Subcutaneous adipose tissue (tissue), 3 donors: ENCODE data around the gene KBTBD7.

DNA sequence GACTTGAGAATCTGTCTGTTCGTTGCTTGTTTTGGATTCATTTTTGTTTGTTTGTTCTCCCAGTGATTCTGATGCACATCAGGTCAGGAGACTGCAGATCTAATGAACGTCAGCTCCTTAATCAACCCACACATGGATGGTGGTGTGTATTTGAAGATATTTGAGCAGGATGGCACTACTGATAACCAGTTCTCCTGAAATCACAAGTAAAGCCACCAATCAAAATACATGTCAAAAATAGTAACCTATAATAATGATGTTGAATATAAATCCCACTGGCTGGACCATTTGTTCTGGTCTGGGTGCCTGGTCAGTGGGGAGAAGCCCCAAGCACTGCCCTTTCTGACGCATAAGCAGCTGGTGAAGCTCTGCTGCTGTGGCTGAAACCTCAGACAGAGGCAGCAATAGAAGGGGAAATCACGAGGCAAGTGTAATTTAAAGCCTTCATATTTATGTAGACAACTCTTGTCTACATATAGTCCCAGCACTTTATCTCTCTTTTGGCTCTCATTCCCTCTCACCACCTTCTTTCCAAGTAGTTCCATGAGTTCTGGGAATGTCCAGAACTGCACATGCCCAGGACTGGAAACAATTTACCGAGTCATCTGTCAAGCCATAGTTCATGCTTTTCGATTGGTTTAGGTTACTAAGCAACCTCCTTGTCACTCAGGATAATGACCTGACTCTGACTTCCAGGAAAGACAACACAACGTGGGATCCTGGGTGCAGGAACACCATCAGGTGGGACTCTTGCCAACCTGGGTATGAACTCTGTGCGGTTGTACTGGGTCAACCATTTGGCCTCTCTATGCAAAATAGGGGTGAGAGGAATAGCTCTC lies 322.2 kb downstream of the FOXO1 start:
- PRO-cap, result no peak
- RAMPAGE, long total RNA, 3 experiments, result no peak in any of the 3 experiments

DNA sequence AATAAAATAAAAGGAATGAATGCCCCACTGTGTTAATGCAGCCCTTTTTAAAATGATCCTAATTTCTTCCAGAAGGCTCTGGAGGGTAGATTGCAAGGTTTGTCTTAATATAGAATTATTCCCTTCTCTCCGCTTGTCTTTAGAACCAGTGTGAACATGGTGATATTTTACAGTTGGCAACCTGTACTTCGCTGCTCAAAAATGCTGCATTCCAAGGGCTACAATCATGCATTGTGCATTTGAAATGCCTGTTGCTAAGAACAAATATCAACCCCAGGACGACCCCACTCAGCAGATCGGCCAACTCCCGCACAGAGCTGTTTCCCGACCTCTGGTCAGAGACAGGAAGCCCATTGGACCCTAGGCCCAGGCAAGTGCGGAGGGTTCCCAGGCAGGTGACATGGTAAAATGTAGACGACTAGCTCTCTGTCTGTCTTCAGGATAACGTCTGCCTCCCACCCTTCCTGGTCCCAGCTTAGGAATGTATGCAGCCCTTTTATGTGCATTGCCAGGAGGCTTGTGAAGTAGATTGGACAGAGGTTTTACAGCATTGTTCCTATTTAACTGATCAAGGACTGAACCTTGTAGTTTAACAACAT lies 263.5 kb downstream of the FOXO1 start:
- PRO-cap, result no peak
- RAMPAGE, long total RNA, 3 experiments, result no peak in any of the 3 experiments

DNA sequence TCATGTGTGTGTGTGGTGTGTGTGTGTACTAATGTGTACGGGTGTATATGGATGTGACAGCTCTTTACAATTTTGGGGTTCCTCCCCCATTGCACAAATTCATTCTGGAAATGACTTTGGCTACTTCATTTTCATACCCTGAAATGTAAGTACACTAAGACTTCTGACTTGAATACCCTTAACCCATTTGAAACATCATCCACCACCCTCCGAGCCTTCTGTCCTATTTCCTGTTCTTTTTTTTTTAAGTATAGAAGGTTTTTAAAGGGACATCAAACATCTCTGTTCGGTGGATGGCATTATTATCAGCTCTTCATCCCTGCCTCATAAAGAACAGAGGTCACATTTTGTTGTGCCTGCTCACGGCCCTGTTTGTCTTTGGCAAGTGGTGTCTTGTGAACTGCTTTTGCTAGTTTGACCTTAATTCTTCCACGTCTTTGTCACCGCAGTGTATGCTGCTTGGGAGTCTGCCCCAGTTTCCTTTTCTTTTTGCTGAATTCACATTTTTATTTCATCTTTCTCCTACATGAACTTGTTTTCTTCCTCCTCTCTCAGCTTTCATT lies 228.3 kb downstream of the FOXO1 start:
- PRO-cap, result no peak
- RAMPAGE, long total RNA, 3 experiments, result no peak in any of the 3 experiments

DNA sequence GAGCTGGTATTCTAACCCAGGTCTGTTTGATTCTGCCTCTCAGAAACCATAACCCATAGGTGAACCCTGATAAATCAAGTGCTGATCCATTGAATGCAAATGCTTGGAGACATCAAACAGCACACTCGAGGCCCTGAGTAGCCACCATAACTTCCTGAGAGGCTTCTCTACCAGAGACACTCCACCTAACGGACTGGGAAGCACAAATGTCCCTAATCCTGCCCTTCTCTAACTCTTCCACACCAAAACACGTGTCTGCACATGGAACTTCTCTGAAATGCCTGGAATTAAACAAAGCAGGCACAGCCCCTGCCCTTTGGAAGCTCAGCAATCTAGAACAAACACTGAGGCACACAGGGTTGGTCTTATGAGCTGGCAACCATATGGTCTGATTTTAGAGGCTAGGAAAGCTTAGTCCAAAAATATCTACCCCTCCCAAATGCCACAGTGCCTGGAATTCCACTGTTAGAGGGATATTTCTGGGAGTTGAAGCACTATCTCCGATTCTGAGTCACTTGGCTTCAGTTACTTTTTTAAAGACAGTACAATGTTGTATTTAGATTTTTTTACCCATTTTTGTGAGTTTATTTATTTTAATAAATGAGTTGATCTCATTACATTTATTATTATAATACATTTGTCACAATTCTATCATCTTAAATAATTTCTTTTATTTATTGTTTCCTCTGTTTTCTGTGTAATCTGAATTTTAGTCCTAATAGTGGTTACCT lies 189.8 kb downstream of the FOXO1 start:
- PRO-cap, result no peak
- RAMPAGE, long total RNA, 3 experiments, result start-site peak on the minus strand in 1 of 3 experiments, centred at position 510 of the sequence, 5 reads per replicate

GRCh38 chr13:40582370-40583194 lies 83.9 kb downstream of the FOXO1 start:
- PRO-cap, result no peak
- RAMPAGE, long total RNA, 3 experiments, result start-site peak on the minus strand in 1 of 3 experiments, at chr13:40582713-40582965 at its widest, 34 reads per replicate

- PRO-cap, result no peak
- RAMPAGE, long total RNA, 3 experiments, result no peak in any of the 3 experiments
Measured at GRCh38 chr13:40592027-40592598, 74.3 kb downstream of the FOXO1 start.

GRCh38 chr13:40610361-40610906 lies 56.0 kb downstream of the FOXO1 start:
- PRO-cap, result unidirectional peak, minus-strand start at chr13:40610484
- RAMPAGE, long total RNA, 3 experiments, result no peak in any of the 3 experiments

DNA sequence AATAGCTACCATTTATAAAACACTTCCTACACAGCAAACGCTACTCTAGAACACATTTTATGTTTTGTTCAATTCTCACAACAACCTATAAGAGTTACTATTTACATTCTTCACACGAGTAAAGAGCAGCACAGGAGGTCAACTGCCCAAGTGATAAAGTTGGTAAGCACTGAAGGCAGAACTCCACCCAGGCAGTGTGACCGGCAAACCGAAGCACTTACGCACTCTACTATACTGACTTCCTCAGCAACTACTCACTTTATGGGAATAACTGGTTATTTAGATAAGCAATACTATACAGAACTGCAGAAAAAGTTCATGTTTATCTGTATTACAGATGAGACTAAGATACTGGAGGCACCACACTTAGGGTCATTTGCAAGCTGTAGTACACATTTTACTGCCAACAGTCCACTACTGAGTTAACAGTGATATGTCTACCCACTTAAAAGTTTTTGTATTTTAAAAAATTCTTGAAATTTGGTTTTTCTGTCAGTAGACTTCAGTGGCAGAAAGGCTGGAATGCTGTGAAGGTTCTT lies 28.8 kb downstream of the FOXO1 start:
- PRO-cap, result no peak
- RAMPAGE, long total RNA, 3 experiments, result no peak in any of the 3 experiments

- PRO-cap, result no peak
- RAMPAGE, long total RNA, 3 experiments, result no peak in any of the 3 experiments
Measured at GRCh38 chr13:40649034-40649865, 17.2 kb downstream of the FOXO1 start.

DNA sequence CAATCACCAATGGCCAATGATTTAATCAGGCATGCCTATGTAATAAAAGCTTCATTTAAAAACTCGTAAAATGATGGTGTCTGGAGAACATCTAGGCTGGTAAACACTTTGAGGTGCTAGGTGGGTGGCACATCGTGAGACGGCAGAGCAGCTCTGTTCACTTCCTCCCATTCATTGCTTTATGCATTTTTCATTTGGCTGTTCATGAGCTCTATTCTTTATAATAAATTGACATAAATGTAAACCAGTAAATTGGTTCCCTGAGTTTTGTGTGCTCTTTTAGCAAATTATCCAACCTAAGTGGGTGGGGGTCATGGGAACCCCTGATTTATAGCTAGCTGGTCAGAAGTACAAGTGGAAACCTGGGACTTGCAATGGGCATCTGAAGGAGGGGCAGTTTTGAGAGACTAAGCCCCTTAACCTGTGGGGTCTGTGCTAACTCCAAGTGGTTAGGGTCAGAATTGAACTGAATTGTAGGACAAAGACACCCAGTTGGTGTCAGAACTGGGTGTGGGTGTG lies 90.0 kb downstream of the ELF1 start:
- PRO-cap, result no peak
- RAMPAGE, long total RNA, 3 experiments, result no peak in any of the 3 experiments

GRCh38 chr13:40940852-40941516 lies 78.1 kb downstream of the ELF1 start:
- PRO-cap, result no peak
- RAMPAGE, long total RNA, 3 experiments, result no peak in any of the 3 experiments

- PRO-cap, result no peak
- RAMPAGE, long total RNA, 3 experiments, result no peak in any of the 3 experiments
Measured at GRCh38 chr13:40946174-40947052, 72.7 kb downstream of the ELF1 start.

- PRO-cap, result no peak
- RAMPAGE, long total RNA, 3 experiments, result no peak in any of the 3 experiments
Measured at GRCh38 chr13:40952511-40953053, 66.5 kb downstream of the ELF1 start.

DNA sequence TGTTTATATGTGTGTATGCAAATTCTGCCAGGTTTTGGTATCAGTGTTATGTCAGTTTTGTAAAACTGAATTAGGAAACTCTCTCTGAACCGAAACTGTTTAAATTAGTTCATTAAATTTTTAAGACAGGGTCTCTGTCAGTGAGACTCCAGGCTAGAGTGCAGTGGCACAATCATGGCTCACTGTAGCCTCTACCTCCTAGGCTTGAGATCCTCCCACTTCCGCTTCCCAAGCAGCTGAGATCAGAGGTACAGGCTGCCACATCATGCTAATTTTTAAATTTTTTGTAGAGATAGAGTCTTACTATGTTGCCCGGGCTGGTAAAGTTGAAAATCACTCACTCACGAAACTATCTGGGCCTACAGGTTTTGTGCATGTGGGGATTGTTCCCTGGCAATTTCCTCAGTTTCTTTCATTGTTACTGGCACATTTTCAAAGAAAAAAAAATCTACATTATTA lies 49.5 kb downstream of the ELF1 start:
- PRO-cap, result no peak
- RAMPAGE, long total RNA, 3 experiments, result no peak in any of the 3 experiments

DNA sequence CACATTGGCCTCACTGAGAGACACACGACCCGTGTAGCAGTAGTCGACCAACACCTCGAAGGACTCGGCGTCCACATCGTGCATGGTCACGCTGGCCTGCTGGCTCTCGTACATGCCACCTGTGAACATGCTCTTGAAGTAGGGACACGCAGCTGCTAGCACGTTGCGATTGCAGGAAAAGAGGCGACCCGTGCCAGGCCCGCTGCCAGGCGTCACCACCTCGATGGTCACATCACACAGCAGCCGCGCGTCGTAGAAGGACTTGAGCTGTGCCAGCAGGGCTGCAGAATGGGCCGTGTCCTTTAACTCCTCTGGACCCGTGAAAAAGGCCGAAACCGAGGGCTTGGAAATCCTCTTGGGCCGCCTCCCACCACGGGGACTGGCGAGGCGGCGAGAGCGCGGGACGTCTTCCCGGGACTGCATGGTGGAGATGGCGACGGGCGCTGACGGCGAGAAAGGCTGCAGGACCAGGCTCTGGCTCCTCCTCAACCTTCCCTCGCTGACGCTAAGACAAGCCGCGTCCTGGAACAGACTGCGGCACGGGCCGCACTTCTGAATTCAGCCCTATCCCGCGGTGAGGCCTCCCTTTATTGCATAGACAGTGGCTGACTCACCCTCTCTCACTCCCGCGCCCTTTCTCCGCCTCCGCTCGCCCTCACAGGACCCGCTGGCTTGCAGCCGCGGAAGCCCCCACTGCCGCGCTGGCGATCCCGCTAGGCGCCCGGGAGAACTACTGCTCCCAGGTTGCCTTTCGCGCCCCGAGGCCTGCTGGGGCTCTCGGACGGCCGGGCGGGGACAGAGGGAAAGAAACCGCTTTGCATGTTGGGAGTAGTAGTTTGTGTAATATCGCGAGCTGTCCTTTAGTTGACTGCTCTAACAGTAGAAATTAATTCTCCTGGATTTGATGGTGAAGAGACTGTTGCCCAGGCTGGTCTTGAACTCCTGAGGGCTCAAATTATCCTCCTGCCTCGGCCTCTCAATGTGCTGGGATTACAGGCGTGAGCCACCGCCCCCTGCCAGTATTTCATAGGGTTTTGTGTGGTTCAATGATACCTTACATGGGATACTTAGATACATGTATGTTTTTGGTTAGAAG lies at the start of gene KBTBD7:
Gene KBTBD7 (minus strand): TSS at position 735 of the 1,096 bp plus-strand sequence.
- PRO-cap, result unidirectional peak, minus-strand start at position 560 of the sequence; unidirectional peak, minus-strand start at position 719 of the sequence
- RAMPAGE, long total RNA, 3 experiments, result start-site peak on the minus strand in 1 of 3 experiments, centred at position 649 of the sequence, 23 reads per replicate

DNA sequence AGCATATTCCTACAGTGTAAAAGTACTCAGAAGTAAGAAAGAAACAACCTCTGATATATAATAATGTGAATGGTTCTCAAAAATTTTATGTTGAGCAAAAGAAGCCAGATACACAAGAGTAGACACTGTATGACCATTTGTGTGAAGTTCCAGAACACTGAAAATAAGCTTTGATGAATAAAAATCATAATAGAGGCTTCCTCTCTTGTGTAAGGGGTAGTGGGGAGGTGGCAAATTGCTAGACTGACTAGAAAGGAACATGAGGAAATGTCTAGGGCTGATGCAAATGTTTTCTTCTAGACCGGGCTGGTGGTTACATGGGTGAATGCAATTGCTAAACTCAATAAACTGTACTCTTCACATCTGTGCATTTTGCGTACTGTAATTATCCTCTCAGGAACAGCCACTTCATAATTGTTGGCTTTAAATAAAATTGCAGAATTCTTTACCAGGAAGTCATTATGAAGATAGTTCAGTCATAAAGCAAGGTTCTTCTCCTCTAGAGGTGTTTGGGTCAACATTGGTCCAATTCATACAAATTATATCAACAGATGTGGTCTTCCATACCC lies 5.1 kb upstream of the KBTBD7 start:
- PRO-cap, result no peak
- RAMPAGE, long total RNA, 3 experiments, result no peak in any of the 3 experiments

DNA sequence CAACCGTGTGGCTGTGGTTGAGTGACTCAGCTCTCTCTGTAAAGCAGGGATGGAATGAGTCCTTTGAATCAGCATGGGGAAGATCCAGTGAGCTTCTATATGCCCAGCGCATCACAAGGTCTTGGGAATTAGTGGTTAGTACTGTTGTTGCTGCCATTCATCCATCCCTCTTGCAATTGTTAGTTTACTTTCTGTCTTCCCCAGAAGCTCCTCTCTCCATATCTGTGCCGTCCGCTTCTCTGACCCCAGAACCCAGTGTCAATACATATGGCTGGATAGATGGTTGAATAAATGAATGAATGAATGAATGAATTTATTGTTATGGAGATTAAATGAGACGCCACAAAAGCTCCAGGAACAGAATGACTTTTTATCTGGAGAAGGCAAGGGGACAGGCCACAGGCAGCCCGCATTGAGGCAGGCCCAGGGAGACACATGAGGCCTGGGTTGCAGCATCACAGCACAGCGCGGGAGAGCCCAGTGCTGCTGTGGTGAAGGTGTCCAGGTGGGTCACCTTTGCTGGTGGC lies 89.2 kb downstream of the RGCC start:
- PRO-cap, result no peak
- RAMPAGE, long total RNA, 3 experiments, result no peak in any of the 3 experiments

- PRO-cap, result no peak
- RAMPAGE, long total RNA, 3 experiments, result no peak in any of the 3 experiments
Measured at GRCh38 chr13:41780649-41781405, 180.1 kb downstream of the VWA8 start.

DNA sequence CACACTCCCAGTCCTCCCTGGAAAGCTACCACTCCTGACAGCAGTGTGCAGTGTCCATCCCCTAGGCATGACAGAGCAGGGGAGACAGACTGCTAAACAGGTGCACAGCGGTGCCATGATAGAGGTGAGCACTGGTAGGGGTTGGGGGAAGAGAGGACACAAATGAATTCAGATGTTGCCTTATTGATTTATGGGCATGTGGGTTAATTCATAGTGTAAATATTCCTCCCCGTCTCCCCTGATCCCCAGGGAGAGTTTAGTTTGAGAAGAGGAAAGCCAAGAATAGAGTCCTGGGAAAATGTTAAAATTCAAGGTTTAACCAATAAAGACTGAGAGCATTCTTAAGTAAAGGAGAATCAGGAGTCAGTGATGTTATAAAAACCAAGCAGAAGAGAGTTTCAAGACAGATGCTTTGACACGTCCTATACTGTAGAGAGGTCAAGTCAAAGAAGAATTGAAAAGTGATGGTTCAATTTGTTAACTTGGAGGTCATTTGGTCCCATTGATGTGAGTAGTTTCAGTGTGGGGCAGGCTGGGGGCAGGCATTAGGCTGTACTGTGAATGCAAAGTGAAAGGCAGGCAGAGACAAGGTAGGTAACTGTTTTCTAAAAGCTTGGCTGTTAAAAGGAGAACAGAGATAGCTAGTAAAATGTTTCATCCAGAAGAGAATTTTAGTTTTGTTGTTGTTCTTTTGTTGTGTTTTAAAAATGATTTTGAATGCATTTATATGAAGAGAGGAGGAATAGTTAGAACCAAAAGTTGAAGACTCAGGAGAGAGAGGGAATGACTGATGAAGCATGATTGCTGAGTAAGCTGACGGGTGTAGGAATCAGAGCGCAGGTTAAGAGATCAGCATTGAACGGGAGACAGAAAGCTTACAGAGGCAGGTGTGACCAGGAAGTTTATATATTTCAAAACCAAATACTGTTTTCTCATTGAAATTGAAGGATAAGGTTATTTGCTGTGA lies 82.4 kb downstream of the DGKH start:
- PRO-cap, result no peak
- RAMPAGE, long total RNA, 3 experiments, result no peak in any of the 3 experiments

DNA sequence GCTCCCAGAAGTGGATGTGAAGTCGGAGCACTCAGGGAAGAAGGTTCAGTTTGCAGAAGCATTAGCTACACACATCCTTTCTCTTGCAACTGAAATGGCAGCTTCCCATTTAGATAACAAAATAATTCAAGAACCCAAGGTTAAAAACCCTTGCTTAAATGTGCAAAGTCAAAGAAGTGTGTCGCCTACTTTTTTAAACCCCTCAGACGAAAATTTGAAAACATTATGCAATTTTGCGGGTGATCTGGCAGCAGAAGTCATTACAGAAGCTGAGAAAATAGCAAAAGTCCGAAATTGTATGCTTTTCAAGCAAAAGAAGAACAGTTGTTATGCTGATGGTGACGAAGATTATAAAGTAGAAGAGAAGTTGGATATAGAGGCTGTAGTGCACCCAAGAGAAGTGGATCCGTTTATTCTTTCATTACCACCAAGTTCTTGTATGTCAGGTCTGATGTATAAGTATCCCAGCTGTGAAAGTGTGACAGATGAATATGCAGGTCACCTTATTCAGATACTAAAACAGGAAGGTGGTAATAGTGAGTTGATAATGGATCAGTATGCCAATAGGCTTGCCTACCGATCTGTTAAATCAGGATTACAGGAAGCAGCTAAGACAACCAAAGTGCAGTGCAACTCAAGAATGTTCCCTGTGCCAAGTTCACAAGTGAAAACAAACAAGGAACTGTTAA lies 30.5 kb downstream of the AKAP11 start:
- PRO-cap, result no peak
- RAMPAGE, long total RNA, 3 experiments, result no peak in any of the 3 experiments